ReNcell CX (cell line): ENCODE measurements around the genes TMEM100 and AKAP1.

DNA sequence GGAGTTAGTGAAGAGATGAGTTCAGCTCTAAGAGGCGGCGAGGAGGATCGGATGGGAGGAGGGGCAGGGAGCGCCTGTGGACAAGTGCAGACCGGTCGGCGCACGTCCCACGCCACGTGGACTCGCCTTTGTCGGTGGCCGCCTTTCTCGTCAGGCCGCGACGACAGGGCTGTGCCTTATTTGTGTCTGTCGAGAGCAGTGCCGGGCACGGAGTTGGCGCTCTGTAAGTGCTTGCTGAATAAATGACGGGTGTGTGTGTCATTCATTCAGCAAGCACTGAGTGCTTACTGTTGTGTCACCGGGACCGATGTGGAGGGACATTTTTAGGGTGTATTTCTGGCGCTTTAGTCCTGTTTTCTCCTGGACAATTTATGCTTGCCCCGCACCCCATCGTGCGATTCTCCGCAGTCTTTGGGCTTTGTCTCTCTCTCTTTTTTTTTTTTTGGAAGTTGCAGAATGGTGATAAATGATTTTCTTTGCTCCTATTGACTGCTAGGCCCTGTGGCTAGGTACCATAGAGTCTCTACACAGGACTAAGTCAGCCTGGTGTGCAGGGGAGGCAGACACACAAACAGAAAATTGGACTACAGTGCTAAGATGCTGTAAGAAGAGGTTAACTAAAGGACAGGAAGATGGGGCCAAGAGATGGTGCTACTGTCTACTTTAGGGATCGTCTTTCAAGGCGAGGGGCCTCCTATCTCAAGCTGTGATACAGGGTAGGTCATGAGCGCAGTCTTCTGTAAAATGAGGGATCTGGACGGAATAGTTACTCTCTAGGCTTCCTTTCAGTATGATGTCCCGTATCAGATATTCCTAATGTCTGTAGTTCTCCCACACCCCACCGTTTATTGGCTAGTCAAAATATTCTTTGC, 606 bp downstream of the NME1 start:
- PRO-cap: unidirectional peak, plus-strand start at position 149 of the sequence

GRCh38 chr17:51261642-51262005, 1.3 kb downstream of the UTP18 start:
- PRO-cap: no peak

- PRO-cap: no peak
These were observed 174.8 kb downstream of the UTP18 start for GRCh38 chr17:51435102-51435599.

DNA sequence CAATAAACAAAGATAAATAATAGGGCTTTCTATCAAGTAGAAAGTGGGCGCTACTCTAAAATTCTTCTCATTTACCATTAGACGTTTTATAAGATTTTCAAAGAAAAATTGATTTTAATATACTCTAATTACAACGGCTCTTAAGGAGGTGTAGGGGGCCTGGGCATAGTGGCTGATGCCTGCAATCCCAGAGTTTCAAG, 11.9 kb upstream of the CA10 start:
- PRO-cap: no peak

DNA sequence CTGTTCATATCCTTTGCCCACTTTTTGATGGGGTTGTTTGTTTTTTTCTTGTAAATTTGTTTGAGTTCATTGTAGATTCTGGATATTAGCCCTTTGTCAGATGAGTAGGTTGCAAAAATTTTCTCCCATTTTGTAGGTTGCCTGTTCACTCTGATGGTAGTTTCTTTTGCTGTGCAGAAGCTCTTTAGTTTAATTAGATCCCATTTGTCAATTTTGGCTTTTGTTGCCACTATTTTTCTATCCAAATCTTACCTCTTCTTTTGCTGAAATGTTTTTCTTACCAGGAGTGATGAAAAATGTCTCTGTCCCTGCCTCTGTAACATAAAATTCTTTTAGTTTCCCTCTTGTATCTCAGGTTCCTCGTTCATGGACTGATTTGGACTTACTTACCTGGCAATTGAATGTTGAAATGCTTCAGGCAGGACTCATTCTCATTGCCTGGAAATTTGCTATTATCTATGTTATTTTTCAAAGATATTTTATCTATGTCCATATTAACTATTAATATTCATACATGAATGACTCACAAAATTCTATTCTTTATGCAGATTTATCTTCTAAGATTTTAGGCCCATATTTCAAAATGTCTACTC, 321.7 kb upstream of the KIF2B start:
- PRO-cap: no peak

- PRO-cap: no peak
These were observed 4.9 kb downstream of the MMD start for GRCh38 chr17:55416744-55417121.

DNA sequence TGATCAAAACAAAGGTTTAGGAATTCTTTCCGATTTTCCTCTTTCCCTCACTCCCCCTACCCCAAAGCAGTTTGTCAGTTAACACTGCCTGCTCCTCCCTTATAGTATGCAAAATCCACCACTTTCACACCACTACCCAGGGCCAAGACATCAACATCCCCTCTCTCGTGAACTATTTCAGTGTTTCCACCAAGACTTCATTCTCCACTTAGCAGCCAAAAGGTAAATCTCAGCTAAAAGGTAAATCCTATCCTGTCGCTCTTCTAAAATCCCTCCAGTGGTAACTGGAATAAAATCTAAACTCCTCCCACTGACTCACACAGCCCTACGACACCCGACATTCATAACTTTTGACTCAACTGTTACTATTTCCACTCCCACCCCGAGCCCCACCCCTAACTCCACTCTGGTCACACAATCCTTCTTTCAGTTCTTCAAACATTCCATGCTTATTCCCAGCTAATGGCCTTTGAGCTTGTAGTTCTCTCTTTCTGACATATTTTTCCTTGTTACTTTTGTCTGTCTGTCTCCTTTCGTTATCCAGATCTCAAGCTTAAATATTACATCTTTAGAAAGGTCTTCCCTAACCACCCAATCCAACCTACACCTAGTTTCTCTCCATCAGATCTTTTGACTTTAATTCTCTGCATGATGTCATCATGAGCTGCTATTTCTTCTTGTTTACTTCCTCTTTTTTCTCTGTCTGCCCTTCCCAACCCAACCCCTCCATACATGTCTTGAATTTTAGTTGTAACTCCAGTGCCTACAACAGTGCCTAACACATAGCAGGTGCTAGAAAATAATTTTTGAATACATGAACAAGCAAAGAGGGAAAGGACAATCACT, 146.5 kb downstream of the TMEM100 start:
- PRO-cap: no peak

DNA sequence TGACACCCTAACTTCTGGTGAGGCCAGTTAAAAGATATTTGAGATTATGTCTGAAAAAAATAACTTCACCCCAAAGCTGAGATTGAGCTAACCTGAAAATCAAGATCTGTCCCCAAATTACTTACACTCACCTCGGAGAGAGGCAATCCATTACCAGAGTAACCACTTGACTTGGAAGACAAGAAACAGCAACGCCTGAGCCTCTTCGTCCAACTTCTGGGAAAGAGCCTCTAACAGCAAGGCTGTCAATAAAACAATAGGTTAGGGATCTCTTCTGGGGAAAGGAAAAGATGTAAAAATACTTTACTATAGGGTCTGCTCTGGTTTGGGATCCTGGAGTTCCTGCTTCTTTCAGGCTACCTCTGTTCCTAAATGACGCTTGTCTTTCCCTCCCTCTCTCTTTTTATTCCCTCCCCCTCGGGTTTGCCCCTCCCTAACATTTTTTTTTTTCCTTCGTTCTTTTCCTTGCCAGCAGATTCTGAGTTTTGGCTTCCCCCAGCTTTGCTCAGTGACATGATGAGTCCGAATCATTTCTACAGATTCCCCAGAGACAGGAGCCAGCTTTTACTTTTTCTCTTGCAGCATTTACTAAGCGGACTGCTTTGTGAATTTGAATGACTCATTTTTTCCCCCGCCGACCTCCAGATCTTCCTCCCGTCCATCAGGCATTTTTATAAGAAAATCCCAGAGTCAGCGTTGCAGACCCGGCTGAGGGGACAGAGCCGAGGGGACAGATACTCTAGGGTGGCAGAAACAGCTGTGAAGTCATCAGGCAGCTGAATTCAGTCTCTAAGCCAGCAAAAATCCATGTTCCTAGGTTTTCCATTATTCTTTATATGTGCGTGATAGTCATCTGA, at the start of gene TMEM100:
Gene TMEM100 (minus strand): TSS at position 377 of the 857 bp plus-strand sequence.
- PRO-cap: no peak

- PRO-cap: no peak
These were observed 82.4 kb downstream of the C17orf67 start for GRCh38 chr17:56751351-56751717.

- PRO-cap: no peak
These were observed 27.5 kb downstream of the TRIM25 start for GRCh38 chr17:56886271-56886790.

GRCh38 chr17:56906013-56906574, 7.8 kb downstream of the TRIM25 start:
- PRO-cap: no peak

DNA sequence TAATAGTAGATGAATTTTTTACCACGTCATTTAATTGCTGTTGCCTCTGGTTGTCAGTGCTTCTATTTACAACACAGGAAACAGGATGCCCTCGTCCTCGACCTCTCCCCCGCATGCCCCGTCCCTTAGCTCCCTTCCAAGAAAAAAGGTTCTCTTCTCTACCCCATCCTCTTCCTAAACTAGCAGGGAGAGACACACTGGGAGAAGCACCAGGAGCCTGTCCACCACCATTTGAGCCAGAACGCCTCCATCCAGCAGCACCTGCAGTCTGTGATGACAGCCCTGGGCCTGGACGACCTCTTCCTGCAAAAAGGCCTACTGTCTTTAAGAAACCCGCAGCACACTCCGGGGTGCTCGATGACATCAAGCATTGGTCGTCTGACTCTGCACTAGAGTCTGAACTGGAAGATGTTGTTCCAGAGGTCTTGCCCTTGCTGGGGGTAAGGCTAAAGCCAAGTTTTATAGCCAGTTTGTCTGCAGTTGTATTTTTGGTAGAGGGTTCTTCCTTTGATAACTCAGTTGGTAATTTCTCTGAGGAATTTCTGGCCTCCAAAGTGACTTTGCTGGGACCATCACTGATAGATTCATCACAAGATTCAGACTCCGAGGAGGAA, 10.8 kb downstream of the COIL start:
- PRO-cap: no peak

DNA sequence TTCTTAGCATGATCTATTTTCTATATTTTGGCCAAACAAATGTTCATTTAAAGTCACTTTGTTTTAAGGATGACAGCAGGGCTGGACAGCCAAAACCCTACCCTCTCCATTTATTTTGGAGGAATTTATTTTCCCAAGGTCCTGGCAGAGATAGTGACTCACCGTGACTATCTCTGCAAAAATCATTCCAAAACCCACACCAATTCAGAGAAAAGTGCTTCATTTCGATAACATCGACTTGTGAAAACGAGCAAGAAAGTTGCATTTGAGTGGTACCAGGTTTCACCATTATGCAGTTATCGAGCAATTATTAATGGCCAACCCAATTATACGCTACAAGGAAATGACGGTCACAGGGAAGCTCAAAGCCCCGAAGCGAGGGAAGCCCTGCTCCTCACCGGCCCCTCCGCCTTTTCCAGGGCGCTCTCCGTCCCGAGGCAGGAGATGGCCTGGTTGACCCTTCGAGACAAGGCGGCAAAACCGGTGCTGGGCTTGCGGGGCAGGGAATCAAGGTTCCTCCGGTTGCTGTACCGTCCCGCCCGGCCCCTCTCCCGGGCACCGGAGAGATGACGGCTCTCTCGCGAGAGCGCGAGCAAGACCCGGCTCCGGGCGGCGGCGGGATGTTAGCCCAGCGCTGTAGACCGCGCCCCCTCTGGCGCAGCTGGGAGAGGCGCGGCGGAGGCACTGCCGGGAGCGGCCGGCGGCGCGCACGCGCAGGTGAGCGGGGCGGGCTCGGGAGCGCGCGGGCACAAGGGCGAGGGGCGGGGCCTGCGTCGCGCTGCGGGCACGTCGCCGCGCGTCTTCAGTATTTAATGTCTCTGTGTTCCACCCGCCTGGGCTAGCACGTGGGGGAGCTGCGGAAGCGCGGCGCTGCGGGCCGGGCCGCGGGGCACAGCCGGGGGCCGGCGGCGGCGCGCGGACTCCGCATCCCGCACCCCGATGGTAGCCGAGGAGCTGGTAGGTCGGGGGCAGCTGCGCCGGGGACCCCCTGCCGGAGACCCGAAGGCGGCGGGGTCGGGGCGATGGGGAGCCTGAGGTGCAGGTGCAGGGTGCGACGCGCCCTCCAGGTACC, at the start of gene AKAP1:
Gene AKAP1 (plus strand): TSS at position 805 of the 1,072 bp plus-strand sequence.
- PRO-cap: bidirectional peak, plus-strand start at position 844 of the sequence, minus-strand start at position 562 of the sequence

GRCh38 chr17:57379333-57380147, 123.2 kb downstream of the MSI2 start:
- PRO-cap: no peak

DNA sequence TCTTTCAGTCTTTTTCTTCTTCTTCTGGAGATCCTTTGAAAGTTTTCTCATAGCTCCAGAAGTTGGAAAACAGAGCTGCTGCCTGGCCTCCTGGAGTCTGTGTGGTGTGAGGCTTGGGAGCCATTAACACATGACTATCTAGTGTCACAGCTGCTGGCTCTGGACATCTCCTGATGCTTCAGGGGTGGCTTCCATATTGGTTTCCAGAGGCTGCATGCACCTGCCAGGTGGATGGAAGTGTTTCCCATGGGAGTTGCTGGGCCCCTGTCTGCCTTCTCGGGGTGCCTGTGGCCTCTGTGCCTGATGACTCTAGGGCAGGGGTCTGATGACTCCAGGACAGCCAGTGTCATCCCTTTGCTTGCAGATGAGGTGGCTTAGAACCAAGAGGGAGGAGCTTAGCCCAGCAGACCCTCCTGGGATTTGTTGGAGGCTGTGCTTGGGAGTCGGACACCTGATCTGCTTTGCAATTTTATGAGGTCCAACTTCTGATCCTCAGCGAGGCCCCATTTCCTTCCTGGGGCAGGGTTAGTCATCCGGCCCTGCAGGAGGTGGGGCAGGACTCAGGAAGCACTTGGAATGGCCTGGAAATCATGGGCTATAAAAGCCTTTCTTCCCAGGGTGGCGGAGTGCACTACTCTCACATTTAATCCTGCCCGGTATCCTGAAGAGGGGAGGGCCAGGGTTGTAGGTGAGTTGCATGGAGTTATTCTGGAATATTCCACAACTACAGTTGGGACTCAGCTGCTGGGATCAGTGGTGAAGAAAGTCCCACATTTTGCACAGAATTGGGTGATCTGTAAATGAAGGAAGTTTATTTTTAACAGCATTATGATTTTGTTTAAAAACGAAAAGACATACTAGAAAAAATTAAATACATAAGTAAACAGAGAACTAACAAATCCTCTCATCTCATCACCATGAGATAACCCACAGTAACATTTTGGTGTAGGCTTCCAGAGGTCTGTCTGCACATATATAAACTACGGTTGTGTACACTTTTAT, 168.5 kb downstream of the MSI2 start:
- PRO-cap: bidirectional peak, plus-strand start at position 512 of the sequence, minus-strand start at position 292 of the sequence; unidirectional peak, plus-strand start at position 633 of the sequence

- PRO-cap: bidirectional peak, plus-strand start at chr17:57455463, minus-strand start at chr17:57455139; unidirectional peak, plus-strand start at chr17:57455645
These were observed 198.9 kb downstream of the MSI2 start for GRCh38 chr17:57454843-57455995.

- PRO-cap: no peak
These were observed 183.6 kb downstream of the CCDC182 start for GRCh38 chr17:57561562-57561774.

GRCh38 chr17:57682560-57683559, 62.2 kb downstream of the CCDC182 start:
- PRO-cap: no peak

GRCh38 chr17:57874278-57875285, 24.7 kb upstream of the MRPS23 start:
- PRO-cap: bidirectional peak, plus-strand start at chr17:57874948, minus-strand start at chr17:57874674

GRCh38 chr17:57876224-57876732, 26.4 kb upstream of the MRPS23 start:
- PRO-cap: no peak